Measurements from ENCODE around the genes ZNF625 and MAST1.

GRCh38 chr19:11113032-11114000, 24.1 kb downstream of the LDLR start:
- PRO-cap, 3 experiments, result no peak in any of the 3 experiments
- RAMPAGE, long total RNA, 2 experiments, result no peak in any of the 2 experiments
- RRBS, result no CpG with 5 or more reads among the region's 37 CpGs

GRCh38 chr19:11122876-11123466, 32.6 kb downstream of the SPC24 start:
- PRO-cap, 3 experiments, result no peak in any of the 3 experiments
- RAMPAGE, long total RNA, 2 experiments, result no peak in any of the 2 experiments
- RRBS, result no CpG with 5 or more reads among the region's 15 CpGs

DNA sequence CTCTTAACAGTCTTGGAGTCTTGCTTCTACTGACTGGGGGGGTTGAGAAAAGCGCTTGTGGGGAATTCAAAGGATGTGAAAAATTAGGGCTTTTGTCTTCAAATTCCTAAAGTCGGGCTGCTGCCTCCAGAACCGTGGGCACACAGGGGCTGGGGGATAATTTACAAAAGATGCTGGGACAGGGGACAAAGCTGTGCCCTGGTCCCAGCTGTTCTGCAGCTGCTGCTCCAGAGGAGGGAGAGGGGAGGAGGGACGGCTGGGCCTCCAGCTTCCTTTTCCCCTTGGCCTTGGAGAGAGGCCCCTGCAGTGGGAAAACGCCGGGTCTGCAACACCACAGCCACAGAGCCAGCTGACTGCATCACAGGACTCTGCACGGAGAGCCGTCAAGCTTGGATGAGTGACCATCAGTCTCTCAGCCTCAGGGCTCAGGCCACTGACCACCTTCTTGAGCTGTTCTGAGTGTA, 6.2 kb downstream of the DOCK6 start:
- PRO-cap, 3 experiments, result peak in 3 of 3 experiments; most common plus-strand start position 306 of the sequence (in 3); most common minus-strand start position 215 of the sequence (in 1)
- RAMPAGE, long total RNA, 2 experiments, result no peak in any of the 2 experiments
- RRBS, result no CpG with 5 or more reads among the region's 8 CpGs

- PRO-cap, 3 experiments, result peak in 1 of 3 experiments; most common plus-strand start chr19:11426044 (in 1)
- RAMPAGE, long total RNA, 2 experiments, result no peak in any of the 2 experiments
- RRBS, result no CpG with 5 or more reads among the region's 16 CpGs
Observed at GRCh38 chr19:11425746-11426192, 6.7 kb upstream of the RGL3 start.

DNA sequence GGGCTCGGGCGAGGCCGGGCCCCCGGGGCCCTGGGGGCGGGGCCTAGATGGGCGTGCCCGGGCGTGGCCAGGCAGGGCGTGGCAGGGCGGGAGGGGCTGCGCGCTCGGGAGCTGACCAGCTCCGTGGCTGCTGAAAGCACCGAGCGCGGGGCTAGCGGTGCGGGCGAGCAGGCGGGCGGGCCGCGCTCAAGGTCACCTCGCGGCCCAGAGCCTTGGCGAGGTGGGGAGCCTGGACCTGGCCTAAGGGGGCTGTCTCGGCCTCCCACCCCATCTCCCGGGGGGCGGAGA, 1.3 kb downstream of the ELAVL3 start:
- PRO-cap, 3 experiments, result peak in 2 of 3 experiments; most common plus-strand start position 142 of the sequence (in 2)
- RAMPAGE, long total RNA, 2 experiments, result no peak in any of the 2 experiments
- RRBS, result 0% methylated on average over 5 of the region's 30 CpGs

DNA sequence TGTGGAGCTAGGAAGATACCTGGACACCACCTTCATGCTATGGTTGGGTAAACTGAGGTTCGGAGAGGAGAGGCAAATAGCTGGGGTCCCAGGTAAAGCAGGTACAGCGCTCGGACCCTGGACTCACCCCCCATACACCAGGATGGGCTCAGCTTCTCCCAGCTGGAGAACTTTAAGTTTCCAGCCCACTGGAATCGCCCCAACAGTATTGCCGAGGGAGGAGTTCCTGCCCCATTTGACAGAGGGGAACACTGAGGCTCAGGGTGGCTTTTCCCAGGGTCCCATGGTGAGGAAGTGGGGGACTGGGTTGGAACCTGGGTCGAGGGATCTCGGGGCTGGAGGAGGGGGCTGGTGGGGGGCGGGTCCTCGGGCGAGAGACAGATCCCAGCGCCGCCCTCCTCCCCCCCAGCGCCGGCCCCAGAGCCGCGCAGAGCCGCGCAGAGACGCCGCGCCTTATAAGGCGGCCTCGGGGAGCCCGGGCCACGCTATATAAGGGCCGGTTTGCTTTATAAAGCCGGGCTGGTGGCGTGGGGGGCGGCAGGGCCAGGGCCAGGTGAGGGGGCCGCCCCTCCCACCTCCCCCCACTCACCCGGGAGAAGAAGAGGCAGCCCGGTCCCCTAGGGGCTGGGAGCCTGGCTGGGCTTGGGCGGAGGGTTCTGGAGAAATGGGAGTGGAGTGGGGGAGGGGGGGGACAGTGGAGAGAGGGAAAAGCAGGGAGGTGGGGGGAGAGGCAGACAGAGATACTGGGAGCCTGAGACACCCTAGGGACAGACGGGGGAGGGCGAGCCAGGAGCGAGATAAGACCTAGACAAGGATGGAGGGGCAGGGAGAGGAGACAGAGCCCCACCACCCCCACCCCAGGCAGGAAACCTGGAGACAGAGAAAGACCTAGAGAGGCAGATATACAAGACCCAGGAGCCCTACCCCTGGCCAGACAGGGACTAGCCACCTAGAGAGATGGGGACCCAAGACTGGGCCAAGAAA, 1.1 kb downstream of the CNN1 start:
- PRO-cap, 3 experiments, result peak in 3 of 3 experiments; most common plus-strand start position 517 of the sequence (in 3); most common minus-strand start position 350 of the sequence (in 3)
- RAMPAGE, long total RNA, 2 experiments, result start-site peak on the plus strand in 2 of 2 experiments, centred at positions 457 to 467 of the sequence, 595 to 659 reads per replicate
- RRBS, result 1% methylated on average over 16 of the region's 36 CpGs

GRCh38 chr19:11576209-11576824, 1.1 kb downstream of the ACP5 start:
- PRO-cap, 3 experiments, result no peak in any of the 3 experiments
- RAMPAGE, long total RNA, 2 experiments, result no peak in any of the 2 experiments
- RRBS, result no CpG with 5 or more reads among the region's 22 CpGs

- PRO-cap, 3 experiments, result peak in 2 of 3 experiments; most common plus-strand start chr19:11843981 (in 2)
- RAMPAGE, long total RNA, 2 experiments, result no peak in any of the 2 experiments
- RRBS, result no CpG with 5 or more reads among the region's 2 CpGs
Observed at GRCh38 chr19:11843824-11844203, 4.7 kb upstream of the ZNF439 start.

- PRO-cap, 3 experiments, result no peak in any of the 3 experiments
- RAMPAGE, long total RNA, 2 experiments, result no peak in any of the 2 experiments
- RRBS, result no CpG with 5 or more reads among the region's 13 CpGs
Observed at GRCh38 chr19:11894719-11895699, 7.4 kb downstream of the ZNF69 start.

DNA sequence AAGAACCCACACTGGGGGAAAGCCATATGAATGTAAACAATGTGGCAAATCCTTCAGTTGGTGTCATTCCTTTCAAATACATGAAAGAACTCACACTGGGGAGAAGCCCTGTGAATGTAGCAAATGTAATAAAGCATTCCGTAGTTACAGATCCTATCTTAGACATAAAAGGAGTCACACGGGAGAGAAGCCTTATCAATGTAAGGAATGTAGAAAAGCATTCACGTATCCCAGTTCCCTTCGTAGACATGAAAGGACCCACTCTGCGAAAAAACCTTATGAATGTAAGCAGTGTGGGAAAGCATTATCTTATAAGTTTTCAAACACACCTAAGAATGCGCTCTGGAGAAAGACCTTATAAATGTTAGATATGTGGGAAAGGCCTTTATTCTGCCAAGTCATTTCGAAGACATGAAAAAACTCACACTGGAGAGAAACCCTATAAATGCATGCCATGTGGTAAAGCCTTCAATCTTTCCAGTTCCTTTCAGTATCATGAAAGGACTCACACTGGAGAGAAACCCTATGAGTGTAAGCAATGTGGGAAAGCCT, 14.0 kb downstream of the ZNF763 start:
- PRO-cap, 3 experiments, result peak in 3 of 3 experiments; most common minus-strand start position 271 of the sequence (in 2)
- RAMPAGE, long total RNA, 2 experiments, result no peak in any of the 2 experiments
- RRBS, result no CpG with 5 or more reads among the region's 7 CpGs

- PRO-cap, 3 experiments, result no peak in any of the 3 experiments
- RAMPAGE, long total RNA, 2 experiments, result no peak in any of the 2 experiments
- RRBS, result no CpG with 5 or more reads among the region's 4 CpGs
Observed at GRCh38 chr19:12000648-12001034, 34.8 kb downstream of the ZNF433 start.

- PRO-cap, 3 experiments, result peak in 3 of 3 experiments; most common plus-strand start chr19:12156881 (in 2); most common minus-strand start chr19:12156766 (in 3)
- RAMPAGE, long total RNA, 2 experiments, result start-site peak on the minus strand in 1 of 2 experiments, at chr19:12156710-12156724 at its widest, 62 reads per replicate
- RRBS, result 1% methylated on average over 20 of the region's 73 CpGs
Observed at GRCh38 chr19:12155990-12157195, at the start of gene ZNF625. ZNF625 (minus strand) TSS chr19:12156734.

DNA sequence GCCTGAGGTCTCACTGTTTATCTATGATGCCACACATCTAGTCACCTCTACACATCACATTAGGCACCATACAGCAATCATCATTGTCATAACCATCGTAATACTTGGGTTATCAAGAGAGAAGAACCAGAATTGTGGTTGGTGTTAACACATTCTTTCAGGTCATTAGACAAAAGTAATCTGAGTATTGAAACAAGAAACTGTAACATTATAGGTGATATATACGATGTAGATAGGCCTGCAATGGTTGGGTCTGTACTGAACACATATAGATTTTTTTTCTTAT, 23.2 kb downstream of the ZNF44 start:
- PRO-cap, 3 experiments, result no peak in any of the 3 experiments
- RAMPAGE, long total RNA, 2 experiments, result no peak in any of the 2 experiments
- RRBS, result no CpG with 5 or more reads among the region's 2 CpGs

- PRO-cap, 3 experiments, result no peak in any of the 3 experiments
- RAMPAGE, long total RNA, 2 experiments, result no peak in any of the 2 experiments
- RRBS, result no CpG with 5 or more reads among the region's 2 CpGs
Observed at GRCh38 chr19:12288906-12289600, 5.6 kb downstream of the ZNF44 start.

- PRO-cap, 3 experiments, result no peak in any of the 3 experiments
- RAMPAGE, long total RNA, 2 experiments, result no peak in any of the 2 experiments
- RRBS, result no CpG with 5 or more reads among the region's 2 CpGs
Observed at GRCh38 chr19:12616187-12616387, 5.4 kb downstream of the ZNF791 start.

- PRO-cap, 3 experiments, result no peak in any of the 3 experiments
- RAMPAGE, long total RNA, 2 experiments, result no peak in any of the 2 experiments
- RRBS, result no CpG with 5 or more reads among the region's 8 CpGs
Observed at GRCh38 chr19:12636552-12636862, 25.8 kb downstream of the ZNF791 start.

GRCh38 chr19:12651952-12652476, 14.5 kb downstream of the MAN2B1 start:
- PRO-cap, 3 experiments, result no peak in any of the 3 experiments
- RAMPAGE, long total RNA, 2 experiments, result no peak in any of the 2 experiments
- RRBS, result no CpG with 5 or more reads among the region's 10 CpGs

DNA sequence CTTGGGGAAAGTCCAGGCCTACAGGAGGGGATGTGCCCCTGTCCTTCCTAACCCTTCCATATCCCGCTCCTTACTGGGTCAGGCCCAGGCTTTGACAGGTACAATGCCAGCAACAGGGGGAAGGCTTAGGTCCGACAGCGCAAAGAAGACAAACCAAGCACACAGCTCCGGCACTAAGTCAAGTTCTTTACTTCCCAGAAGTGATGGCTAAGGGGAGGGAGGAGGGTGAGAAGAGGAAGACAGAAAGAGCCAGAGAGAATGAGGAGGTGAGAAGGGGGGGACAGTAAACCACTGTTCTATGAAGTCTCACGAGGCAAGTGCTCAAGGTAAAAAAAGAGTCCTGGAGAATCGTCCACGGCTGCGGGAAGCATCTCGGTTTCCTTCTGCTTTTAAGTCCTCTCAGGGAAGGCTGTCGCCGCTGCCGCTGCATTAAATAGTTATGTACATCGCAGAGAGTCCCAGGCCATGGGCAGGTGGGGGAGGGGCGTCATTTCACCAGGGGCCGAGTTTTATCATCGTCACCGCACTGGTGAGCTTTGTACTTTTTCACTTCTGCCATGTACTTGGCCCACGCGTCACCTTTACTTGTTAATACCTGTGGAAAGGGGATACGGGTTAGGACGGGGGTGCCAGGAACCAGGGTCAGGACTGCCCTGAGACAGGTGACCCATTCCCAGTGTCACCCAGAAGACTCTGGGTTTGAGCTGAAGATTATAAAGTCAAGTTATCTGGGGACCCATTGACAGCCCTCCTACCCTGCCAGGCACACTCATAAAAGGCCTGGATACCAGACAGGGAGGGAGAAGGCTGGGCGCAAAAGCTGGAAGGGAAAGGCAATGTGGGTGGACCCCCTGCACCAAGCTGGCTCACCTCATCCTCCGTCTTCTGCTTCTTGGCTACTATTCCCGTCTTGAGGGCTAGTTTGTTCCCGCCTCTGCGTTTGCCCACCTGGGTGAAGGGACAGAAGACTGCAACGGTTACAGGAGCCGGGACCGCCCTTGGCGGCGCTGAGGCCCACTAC, 3.7 kb downstream of the TRIR start:
- PRO-cap, 3 experiments, result no peak in any of the 3 experiments
- RAMPAGE, long total RNA, 2 experiments, result no peak in any of the 2 experiments
- RRBS, result 93% methylated on average over 4 of the region's 31 CpGs

- PRO-cap, 3 experiments, result no peak in any of the 3 experiments
- RAMPAGE, long total RNA, 2 experiments, result no peak in any of the 2 experiments
- RRBS, result no CpG with 5 or more reads among the region's 12 CpGs
Observed at GRCh38 chr19:12740508-12740980, 3.2 kb downstream of the GET3 start.

DNA sequence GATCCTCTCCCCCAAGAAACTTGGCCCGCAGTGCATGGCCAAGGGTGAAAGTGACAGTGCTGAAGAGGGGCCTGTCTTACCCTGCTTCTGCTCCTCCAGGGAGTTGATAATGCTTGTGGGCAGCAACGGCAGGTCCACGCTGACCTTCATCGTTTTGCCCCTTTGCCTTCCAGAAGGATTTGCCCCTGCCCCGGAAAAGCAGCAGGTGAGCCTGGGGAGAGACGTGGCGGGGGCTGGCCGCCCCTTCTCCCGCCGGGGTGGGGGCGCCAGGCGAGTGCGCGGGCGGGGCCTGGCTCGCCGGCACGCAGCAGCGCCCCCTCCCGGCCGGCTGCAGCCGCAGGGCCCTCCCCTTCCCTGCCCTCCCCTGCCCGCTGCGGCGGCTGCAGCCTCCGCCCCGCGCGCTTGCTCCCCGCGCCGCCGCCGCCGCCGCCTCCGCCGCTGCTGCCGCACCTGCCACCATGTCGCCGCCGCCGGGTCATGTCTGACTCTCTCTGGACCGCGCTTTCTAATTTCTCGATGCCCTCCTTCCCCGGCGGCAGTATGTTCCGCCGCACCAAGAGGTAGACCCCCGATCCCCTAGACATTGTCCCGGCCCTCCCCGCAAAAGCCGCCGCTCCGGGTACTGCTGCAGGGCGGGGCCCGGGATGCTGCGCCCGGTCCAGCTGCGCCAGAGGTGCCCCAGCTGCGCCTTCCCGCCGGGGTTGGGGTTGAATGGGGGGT, at the start of gene MAST1:
Gene MAST1, plus strand, starts transcription at position 420 of the 720 bp plus-strand sequence.
- PRO-cap, 3 experiments, result no peak in any of the 3 experiments
- RAMPAGE, long total RNA, 2 experiments, result no peak in any of the 2 experiments
- RRBS, result 2% methylated on average over 28 of the region's 64 CpGs